Fallopian tube (tissue), 1 donor: ENCODE results near the genes RRP15 and TGFB2.

DNA sequence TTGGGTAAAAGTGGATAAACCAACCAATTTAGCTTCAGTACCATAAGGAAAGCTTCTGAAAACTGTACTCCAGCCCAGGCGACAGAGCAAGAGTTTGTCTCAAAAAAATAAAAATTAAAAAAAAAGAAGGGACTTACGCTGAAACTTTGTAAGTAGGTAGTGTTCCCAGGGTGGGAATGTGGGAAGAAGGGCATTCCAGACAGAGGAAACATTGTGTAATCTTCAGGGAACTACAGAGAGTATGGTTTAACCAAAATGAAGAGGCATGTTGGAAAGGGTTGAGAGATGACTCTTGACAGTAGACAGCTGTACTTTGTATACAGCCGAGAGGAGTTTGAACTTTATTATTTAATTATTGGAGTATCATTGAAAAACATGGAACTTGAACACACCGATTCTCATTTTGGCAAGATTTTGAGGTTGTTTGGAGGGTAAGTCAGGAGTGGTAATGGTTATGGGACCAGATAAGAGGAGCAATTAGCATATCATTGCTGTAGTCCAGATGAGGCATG is 43.1 kb downstream of the PPP2R5A start:
- PRO-cap, result no peak

DNA sequence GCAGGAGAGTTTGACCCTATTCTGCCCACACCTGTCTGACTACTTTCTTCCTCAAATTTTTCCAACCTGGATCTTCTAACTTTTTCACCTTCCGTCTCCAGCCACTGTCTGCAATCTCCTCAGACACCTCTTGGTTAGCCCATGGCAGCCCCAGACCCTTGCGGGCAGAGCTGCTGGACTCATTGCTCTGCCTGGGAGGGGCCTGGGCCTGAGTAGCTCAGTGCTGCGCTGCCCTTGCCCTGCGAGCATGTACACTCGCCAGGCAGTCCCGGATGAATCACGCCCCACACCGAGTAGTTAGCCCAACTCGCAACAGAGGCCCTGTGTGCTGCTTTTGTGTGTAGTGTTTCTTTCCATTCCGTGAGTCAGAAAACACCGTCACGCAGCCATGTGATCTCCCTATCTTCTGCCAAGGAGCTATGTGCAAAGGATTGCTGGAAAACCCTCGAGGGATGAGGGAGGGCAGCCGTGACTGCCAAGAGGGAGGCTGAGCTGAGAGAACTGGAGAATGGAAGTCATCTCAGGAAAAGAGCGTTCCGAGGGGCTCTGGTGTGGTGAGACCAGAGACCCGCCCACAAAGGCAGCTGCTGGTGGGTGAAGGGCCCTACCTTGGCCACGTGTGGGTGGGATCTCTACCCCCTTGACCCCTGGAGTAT is 37.3 kb downstream of the NENF start:
- PRO-cap, result bidirectional peak, plus-strand start at position 431 of the sequence, minus-strand start at position 270 of the sequence

- PRO-cap, result bidirectional peak, plus-strand start at chr1:212486236, minus-strand start at chr1:212486140
Measured at GRCh38 chr1:212485874-212487125, 53.6 kb downstream of the NENF start.

DNA sequence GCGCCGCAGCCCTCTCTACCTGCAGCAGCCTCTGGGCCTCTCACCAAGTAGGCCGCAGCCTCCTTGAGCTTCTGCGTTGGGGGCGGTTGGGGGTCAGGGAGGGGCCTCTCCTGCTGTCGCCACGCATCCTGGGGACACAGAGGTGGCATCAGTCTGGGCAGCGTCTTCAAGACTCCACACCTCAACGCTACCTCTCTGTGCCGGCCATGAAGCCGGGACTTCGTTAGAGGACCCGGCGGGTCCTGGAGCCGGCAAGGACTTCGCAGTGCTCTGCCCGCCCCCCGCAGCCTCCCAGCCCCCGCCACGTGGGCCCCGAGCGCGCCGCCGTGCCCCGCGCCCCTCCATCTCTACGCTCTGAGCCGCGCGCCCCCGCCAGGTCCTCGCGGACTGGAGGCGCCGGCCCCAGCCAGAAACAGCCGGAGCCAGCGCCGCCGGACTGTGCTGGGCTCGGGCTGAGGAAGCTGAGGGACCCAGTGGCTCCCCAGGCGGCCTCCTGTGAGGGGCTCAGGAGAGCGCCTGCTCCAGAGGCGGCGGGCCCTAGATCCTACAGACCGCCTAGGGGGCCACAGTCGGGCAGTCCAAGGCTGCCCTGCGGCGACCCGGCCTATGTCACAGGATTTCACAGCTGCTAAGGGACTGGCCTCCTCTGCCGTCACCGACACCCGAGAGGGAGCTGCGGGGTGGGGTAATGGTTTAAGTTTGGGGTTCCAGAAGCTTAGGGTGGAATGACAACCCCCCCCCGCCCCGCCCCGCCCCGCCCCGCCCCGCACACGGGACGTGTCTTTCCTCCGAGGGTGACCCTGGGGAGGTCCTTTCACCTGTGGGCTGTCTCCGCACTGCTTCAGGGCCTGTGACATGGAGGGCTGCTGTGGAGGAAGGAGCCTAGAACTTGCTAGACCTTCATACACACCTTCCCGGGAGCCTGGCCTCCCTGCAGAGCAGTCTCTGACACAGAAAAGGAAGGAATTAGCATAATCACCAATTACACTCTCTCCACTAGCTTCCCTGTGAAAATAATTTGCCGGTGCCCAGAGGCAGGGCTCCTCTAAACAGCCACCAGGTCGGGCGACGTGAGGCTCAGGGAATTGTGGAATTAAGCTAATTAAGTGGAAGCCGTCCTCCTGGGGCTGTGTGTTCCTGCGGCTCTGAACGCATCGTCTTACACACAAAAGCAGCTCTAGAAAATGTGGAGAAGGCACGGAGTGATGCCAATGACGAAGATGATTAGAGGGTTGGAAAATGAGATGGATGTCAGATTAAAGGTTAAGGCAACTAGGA is 82.2 kb downstream of the NENF start:
- PRO-cap, result no peak

DNA sequence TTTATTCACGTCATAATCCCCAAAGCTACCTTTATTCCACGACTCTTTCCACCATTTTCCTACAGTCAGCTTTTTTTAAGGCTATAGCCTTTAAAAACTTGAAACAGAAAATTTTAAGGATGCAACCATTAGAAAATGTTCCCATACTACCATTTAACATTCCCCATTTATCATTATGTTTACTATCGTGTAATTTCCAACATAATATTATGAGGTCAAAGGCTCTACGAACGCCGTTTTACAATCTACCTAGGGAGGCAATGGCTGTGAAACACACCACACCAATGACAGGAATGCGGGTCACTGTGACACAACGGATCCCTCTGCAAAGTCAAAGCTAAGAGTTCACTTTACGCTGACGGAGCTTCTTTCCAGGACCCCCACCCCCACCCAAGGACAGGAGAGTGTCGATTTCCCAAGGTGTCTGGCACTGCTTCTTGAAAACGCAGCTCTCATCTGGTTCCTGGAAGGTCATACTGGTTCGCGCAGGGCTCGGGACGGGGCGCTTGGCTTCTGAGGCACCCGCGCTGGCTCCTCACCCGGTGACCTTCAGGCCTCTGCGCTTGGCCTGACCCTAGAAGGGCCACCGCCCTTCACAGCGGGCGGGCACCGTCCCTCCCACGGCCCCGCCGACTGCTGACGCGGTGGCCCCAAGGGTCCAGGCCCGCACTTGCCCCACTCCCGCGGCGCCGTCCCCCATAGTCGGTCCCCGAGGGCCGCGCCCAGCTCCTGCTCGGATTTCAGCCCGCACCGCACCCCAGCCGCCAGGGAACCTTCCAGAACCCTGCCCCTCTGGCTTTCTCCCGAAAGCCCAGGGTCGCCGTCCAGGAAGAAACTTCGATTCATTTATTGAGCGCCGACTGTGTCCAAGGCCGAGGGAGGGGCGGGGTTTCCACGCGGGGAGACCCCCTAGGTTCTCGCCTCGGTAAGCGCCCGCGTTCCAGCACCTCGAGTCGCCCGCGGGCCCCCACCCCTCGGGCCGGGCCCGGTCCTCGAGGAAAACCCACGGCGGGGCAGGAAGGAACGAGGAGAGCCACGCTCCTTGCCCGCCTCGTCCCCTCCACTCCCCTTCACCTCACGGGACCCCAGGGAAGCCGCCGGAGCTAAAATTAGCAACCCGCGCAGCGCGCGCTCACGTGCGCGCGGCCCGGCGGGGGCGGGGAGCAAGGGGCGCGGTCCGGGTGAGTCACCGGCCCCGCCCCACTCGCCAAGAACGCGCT is 50.3 kb upstream of the ATF3 start:
- PRO-cap, result unidirectional peak, plus-strand start at position 474 of the sequence; bidirectional peak, plus-strand start at position 699 of the sequence, minus-strand start at position 672 of the sequence; bidirectional peak, plus-strand start outside the sequence, minus-strand start at position 1,136 of the sequence

- PRO-cap, result no peak
Measured at GRCh38 chr1:212612111-212612642, 3.6 kb downstream of the ATF3 start.

- PRO-cap, result no peak
Measured at GRCh38 chr1:212614679-212615299, 6.2 kb downstream of the ATF3 start.

- PRO-cap, result no peak
Measured at GRCh38 chr1:213658633-213658989, 329.2 kb upstream of the PROX1 start.

- PRO-cap, result no peak
Measured at GRCh38 chr1:214228919-214229481, 52.0 kb upstream of the SMYD2 start.

GRCh38 chr1:214437934-214438623 is 113.3 kb downstream of the PTPN14 start:
- PRO-cap, result no peak

DNA sequence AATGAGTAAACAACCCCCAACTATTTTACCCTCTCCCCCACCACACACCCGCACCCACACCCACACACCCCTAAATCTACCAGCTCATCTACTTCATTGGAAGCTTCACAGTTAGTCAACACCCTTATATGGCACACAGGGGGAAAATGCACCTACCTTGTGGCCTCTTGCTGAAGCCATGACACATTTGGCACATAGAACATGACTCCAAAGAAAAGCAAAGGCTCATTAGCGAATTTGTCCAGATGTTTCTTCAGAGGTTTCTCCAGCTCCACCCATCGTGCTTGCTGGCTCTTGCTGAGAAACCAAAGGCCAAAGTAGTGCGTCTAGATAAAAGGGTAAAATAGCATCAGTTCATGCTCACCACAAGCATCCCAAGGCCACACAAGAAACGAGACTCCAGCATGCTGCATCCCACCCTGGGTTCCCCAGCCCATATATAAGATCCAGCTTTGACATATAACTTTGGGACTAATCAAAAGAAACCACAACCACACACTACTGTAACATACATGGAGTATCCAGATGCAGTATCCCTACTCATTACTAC is 99.7 kb downstream of the PTPN14 start:
- PRO-cap, result no peak

GRCh38 chr1:214641666-214642313 is 38.8 kb downstream of the CENPF start:
- PRO-cap, result no peak

DNA sequence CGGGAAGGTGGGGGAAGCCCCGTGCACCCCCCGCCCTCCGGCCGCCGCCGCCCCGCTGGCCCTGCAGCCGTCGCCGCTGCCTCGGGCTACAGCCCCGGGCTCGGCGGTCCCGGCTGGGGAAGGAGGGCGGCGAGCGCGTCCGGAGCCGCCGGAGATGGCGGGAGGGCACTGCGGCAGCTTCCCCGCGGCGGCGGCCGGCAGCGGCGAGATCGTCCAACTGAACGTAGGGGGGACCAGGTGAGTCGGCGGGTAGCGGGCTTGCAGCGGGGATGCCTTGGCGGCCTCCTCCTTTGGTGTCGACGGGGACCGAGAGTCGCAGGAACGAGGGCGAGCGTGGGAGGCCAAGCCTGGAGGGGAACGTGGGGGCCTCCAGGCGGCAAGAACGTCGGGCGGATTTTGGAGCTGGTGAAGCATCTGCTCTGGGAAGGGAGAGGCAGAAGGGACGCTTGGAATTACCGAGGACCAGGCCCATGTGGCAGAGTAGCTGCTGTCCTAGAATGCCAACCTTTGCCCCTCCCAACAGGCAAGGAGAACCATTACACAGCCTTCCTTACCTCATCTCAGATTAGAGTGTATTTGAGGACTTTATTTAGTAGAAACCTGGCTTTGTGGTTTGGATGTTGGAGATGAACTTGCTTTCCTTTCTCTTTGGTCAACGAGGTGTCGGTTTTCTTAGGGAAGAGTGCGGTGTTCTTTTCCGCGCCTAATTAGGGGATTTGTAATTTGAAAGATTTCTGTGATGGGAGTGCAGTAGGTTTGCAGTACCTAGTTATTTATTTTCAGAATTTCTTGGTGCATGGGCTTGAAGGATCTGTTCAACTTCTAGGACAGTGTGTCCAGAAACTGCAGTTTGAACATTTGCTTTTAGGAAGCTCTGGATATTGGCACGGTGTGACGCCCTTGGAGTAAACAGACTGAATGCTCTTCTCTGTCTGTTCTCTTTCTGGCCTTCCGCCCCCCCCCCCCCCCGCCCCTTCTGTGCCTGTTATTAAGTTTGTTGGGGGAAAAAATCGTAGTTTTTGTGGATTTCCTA is 744 bp downstream of the KCTD3 start:
- PRO-cap, result bidirectional peak, plus-strand start at position 66 of the sequence, minus-strand start outside the sequence; bidirectional peak, plus-strand start at position 436 of the sequence, minus-strand start at position 398 of the sequence; bidirectional peak, plus-strand start at position 597 of the sequence, minus-strand start at position 472 of the sequence; unidirectional peak, minus-strand start at position 852 of the sequence; unidirectional peak, minus-strand start at position 893 of the sequence; unidirectional peak, minus-strand start at position 916 of the sequence

DNA sequence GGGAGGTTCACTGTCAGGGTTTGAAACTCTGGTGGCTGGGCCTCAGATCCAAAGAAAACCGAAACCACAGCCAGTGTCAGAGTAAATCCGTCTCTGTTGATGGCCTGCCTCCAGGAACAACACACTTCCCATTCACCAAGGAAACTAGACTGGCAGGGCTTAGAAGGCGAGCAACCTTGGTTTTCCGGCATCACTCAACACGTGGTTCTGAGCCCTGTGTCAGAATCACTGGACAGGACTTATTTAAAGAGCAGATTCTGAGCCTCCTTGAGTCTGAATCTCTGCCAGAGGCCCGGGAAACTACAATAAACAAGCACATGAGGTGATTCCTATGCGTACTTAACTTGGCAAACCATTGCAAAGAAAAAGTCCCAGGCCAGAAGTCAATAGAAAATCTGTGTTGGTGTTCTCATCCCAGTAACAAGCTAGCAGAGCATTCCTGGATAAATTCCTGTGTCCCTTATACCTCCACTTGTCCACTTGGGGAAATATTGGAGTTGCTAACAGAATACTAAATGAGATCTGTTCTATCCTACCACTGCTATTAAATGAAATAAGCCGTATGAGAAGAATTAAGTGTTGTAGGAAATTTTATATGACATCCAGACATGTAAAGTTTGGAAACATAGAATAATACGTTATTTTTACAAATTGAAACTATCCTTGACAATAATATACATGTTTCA is 70.1 kb downstream of the KCTD3 start:
- PRO-cap, result no peak

DNA sequence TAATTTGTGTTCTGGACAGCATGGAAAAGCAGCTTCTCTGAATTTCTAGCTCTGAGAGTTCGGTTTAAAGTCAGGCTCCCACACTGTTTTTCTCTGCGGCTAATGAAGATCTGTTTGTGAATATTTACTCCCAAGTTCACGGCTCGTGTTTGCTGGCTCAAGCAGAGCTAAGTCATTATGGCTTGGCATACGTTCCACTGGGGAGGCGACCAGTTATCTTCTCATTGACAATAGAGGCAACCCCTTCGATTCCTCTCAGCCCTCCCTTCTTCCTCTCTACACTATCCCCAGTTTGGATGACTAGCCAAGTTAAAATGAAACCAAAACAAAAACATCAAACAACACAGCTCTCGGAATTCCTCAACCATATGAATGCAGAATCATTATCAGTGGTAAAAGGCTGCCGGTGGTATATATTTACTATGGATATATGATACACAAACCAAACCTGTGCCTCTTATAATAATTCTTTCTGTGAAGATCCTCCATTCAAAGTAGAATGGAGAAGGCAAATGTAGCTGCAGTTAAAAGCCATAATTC is 108.1 kb upstream of the USH2A start:
- PRO-cap, result no peak

GRCh38 chr1:216903179-216903854 is 180.1 kb upstream of the ESRRG start:
- PRO-cap, result no peak

DNA sequence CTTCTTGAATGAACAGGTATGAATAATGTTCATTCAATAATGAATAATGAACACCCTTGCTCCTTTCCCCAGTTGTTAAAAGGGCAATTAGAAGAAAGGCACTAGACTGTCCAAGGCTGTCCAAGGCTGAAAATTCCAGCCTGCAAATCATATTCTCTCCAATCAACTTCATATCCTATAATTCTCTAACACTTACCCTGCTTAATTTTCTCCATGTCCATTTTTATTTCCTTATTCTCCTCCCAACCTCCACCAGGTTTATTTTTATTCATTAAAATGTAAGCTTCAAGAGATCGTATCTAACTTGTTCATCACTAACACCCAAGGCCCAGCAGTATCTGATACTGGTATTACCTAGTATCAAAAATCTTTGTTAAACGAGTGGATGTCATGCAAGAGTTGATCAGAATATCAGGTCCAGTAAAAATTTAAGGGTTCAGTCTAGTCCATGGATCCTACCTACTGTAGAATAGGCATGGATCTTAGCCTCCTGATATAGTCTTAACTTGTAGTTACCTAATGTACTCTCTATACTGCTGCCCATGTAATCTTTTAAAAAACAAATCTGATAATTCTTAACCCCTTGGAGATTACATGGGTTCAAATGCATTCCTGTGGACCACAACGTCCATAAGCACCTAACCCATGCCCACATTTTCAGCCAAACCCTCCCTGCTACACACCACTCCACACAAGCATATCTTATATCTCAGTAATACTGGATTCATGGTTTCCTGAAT is 29.1 kb downstream of the GPATCH2 start:
- PRO-cap, result no peak

DNA sequence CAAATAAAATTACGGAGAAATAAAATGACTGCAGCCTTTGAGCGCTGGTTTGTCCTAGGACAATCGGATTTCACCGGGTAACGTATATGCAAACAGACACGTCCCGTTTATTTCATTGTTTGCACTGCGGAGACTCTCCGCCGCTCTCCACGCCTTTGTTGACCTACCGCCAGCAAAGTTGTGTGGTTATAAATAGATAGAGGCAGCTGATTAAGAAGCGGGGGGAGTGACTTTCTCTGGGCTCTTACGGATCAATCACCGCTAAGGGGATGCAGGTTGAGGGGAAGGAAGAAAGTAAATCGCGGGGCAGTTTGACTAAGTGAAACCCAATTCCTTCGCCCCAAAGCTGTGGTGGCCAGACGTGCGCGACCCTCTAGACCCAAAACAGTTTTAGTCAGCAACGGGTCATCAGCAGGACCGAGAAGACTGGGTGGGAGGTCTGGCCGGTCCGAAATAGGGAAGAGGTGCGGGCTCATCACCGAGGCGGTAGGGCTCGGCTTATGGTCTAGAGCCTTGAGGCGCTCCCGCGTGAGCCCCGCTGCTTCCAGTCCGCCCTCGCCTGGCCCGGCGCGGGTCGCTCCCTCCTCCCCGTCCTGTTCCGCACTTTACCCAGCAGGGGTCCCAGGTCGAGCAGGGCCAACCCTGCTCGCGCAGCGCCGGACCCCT is 120.9 kb upstream of the RRP15 start:
- PRO-cap, result no peak

- PRO-cap, result bidirectional peak, plus-strand start at chr1:218285293, minus-strand start at chr1:218285187
Measured at GRCh38 chr1:218284416-218285806, at the start of gene RRP15. TSS of gene RRP15 (plus strand) at chr1:218285293.

GRCh38 chr1:218345168-218346202 is at the start of gene TGFB2:
TSS of gene TGFB2 (plus strand) at chr1:218345336.
- PRO-cap, result bidirectional peak, plus-strand start at chr1:218345337, minus-strand start at chr1:218345204; bidirectional peak, plus-strand start at chr1:218345875, minus-strand start at chr1:218345874; bidirectional peak, plus-strand start at chr1:218346247, minus-strand start at chr1:218345961